A375 (cell line): ENCODE results near the genes MECR and LAPTM5.

- RAMPAGE, long total RNA: no peak
These were observed 12.9 kb downstream of the FGR start for GRCh38 chr1:27622083-27622512.

DNA sequence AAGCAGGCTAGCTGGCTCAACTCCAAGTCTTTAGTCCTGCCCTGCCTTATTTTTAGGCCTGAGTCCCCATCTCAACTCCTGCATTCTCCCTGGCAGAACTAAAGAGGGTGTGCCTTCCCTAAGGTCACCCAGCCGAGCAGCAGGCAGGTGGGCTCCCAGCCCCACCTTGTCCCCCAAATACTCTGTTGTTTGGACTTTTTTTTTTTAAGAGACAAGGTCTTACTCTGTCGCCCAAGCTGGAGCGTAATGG, 13.7 kb upstream of the FGR start:
- RAMPAGE, long total RNA: no peak

- RAMPAGE, long total RNA: no peak
These were observed 11.9 kb downstream of the FAM76A start for GRCh38 chr1:27737775-27738018.

- RAMPAGE, long total RNA: no peak
These were observed 19.7 kb downstream of the PPP1R8 start for GRCh38 chr1:27850317-27850737.

DNA sequence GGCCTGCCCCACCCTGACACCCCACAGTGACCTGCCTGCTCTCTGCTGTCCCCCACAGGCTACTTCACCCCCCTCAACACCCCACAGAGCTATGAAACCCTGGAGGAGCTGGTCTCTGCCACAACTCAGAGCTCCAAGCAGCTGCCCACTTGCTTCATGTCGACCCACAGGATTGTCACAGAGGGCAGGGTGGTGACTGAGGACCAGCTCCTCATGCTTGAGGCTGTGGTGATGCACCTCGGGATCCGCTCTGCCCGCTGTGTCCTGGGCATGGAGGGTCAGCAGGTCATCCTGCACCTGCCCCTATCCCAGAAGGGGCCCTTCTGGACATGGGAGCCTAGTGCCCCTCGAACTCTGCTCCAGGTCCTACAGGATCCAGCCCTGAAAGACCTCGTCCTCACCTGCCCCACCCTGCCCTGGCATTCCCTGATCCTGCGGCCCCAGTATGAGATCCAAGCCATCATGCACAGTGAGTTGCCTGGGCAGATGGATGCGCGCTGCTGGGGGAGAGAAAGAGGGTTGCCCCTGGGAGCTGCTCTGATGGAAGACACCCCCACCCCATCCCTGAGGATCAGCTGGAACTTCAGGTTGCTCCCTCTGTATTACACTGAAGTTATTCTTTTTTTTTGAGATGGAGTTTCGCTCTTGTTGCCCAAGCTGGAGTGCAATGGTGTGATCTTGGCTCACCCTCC, 7.4 kb downstream of the THEMIS2 start:
- RAMPAGE, long total RNA: no peak

- RAMPAGE, long total RNA: no peak
These were observed 1.3 kb downstream of the XKR8 start for GRCh38 chr1:27961034-27961493.

- RAMPAGE, long total RNA: no peak
These were observed 35.3 kb upstream of the EYA3 start for GRCh38 chr1:28123769-28123994.

GRCh38 chr1:28149964-28150887, 26.3 kb downstream of the PTAFR start:
- RAMPAGE, long total RNA: no peak

DNA sequence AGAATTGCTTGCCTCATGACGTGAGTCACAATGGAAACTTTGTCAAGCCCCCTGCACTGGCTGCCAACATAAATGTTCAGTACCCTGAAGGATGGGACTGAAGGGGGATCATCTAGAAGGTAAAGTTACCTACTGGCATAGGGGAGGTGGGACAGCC, 4.0 kb downstream of the RCC1 start:
- RAMPAGE, long total RNA: no peak

DNA sequence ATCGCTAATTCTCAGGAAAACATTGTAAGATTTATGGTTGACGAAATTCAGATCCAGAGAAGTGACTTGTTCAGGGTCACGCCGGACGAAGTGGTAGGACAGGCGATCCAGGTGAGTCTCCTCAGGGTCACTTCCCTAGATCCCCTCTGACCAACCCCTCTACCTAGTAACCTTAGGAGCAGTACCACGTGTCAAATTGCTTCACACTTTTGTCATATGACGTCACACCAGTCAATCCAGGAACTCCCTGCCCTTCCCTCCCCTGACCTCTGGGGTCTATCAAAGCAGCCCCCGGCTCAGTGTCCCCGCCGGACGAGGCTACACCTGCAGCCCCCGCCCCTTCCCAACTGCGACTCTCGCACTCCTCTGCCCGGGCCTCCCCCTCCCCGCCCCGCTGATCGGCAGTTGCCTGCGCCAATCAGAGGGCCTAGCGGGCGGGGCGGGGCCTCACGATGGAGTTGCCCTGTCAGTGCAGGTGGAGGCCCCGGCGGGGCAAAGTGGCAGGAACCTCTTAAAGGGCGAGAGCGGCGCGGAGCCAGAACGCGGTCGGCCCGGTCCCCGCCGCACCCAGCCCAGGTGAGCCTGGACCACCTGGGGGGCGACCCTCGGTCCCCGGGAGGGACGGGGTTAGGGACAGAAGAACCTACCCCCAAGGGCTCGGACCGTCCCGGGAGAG, 27.6 kb upstream of the EPB41 start:
- RAMPAGE, long total RNA: no peak

DNA sequence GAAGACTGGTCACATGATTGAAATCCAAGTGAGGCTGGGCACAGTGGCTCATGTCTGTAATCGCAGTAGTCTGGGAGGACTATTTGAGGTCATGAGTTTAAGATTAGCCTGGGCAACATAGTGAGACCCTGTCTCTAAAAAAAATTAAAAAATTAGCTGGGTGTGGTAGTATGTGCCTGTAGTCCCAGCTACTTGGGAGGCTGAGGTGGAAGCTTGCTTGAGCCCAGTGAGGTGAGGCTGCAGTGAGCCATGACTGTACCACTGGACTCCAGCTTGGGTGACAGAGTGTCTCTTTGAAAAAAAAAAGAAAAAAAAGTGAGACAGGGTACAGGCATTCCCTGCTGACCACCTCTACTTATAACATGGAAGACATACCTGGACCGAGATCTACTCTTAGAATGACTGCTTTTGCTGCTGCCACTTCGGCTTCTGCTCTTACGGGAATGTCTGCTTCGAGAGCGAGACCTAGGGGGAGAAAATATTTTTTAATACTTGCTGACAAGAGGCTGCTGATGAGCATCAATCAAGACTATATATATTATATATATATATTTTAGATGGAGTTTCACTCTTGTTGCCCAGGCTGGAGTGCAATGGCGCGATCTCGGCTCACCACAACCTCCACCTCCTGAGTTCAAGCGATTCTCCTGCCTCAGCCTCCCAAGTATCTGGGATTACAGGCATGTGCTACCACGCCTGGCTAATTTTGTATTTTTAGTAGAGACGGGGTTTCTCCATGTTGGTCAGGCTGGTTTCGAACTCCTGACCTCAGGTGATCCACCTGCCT, 26.2 kb upstream of the TMEM200B start:
- RAMPAGE, long total RNA: no peak

- RAMPAGE, long total RNA: no peak
These were observed 21.5 kb downstream of the SRSF4 start for GRCh38 chr1:29160231-29160578.

DNA sequence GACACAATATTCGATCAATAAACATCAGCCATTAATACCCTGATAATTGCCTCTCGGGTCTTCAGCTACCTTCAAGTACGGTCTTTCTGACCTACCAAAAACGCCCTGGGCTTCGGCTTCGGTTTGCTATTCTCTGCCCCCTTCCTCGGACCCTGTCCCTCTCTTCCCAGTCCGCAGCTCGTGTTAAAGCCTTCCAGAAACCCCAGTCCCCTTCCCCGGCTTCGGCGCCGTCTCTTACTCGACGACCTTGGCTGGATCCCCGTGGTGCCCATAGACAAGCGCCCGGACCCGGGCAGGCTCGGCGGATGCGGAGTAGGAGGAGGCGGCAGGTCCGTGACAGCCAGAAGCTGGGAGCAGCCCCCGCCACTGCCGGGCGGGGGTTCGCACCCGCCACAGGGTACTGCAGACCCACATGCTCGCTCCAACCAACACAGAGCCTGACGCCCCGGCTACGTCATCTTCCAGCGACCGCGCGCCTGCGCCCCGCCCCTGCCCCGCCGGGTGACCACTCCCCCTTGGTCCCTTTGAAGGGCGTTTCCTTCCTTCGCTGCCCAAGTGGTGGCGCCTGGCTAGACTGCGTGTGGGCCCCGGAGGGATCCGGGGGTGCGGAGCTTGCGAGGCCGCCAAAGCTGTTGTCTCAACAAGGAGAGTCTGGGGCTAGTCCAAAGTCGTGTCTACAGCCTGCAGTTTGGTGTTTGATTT, at the start of gene MECR:
TSS of gene MECR (minus strand) at position 442 of the 702 bp plus-strand sequence.
- RAMPAGE, long total RNA: start-site peak on the minus strand centred at position 438 of the sequence, 57 bp wide, 42 and 11 reads in 2 replicates

DNA sequence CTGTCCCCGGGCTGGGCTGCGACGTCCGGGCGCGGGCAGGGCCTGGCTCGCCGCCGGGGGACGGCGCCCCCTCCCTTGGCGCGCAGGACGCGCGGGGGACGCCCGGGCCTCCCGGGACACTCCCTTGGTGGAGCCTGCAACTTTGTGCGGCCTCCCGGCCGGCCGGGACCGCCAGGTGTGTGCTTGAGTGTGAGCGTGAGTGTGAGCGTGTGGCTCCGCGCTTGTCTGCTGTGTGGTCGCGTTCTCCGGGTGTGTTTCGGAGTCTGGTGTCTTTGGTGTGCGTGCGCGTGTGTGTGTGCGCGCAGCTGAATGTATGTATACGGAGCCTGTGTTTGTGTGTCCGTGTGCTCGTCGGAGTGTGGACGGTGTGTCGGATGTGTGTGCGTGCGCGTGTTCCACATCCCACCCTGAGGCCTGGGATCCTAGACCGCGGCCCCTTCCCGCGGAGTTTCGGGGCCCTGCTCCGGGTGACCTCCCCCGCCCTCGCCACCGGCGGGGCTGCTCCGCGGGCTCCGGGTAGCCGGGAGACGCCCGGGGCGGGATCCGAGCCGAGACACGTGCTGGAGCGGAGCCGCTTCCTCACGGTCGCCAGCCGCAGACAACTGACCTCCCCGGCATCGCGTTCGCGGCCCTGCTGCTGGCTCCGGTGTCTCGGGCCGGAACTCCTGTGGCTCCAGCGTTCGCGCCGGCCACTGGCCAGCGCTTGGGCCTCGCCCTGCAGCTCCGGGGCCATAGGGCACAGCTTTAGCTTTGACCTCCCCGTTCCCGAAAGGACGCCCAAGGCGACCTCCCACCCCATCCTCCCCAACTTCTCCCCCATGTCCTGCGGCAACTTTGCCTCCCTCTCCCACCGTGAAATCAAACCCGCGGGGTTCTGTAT, 1.8 kb downstream of the PTPRU start:
- RAMPAGE, long total RNA: no peak

GRCh38 chr1:29239149-29239779, 2.9 kb downstream of the PTPRU start:
- RAMPAGE, long total RNA: no peak

GRCh38 chr1:29837277-29837724, 601.0 kb downstream of the PTPRU start:
- RAMPAGE, long total RNA: no peak

- RAMPAGE, long total RNA: no peak
These were observed 15.2 kb downstream of the LAPTM5 start for GRCh38 chr1:30742290-30742901.

- RAMPAGE, long total RNA: no peak
These were observed 7.9 kb downstream of the LAPTM5 start for GRCh38 chr1:30749445-30750387.

DNA sequence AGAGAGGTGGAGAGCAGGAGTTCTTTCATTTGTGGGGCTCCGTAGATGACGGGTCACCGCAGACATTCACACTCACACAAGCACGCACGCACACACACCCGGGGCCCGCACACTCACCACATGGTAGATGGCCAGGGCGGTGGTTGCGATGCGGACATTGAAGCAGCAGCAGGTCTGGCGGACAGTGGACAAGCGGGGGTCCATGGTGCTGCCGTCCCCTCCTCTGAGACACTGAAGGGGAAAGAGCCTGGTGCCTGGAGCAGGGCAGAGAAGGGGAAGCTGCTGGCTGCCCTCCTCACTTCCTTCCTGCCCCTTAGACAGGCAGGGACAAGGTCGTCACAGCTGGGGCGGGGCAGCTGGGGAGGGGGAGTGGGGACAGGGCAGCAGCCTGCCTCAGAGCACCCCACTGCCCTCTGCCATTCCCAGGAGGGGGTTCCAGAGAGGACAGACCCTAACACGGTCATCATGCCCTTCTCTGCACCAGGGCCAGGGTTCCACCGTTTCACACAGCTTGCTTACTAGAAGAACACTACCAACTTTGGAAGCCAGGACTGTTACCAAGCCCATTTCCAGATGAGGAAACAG, at the start of gene LAPTM5:
TSS of gene LAPTM5 (minus strand) at position 233 of the 585 bp plus-strand sequence.
- RAMPAGE, long total RNA: no peak

DNA sequence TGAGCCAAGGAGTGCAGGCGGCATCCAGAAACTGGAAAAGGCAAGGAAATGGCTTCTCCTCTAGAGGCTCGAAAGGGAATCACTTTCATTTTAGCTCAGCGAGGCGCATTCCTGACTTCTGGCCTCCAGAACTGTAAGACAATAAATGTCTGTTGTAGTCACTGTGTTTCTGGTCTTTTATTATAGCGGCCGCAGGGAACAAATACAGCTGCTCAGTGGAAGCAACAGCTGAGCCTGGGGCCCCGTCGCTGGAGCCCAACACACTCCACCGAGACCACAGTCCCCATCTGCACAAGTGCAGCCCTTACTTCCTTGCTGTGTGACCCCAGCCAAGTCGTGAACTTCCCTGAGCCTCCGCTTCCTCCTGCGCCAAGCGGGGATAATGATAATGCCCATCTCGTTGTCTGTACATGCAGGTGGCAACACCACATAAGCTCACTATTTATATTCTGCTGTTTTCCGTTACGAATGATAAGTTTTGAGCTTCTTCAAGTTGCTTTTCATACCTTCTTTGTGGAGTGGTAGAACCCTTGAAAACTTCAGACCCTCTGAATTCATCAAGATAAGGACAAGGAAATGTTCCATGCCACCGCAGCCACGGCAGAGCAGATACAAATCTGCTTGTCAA, 3.1 kb upstream of the LAPTM5 start:
- RAMPAGE, long total RNA: no peak